ENCODE results near the gene GNE.

DNA sequence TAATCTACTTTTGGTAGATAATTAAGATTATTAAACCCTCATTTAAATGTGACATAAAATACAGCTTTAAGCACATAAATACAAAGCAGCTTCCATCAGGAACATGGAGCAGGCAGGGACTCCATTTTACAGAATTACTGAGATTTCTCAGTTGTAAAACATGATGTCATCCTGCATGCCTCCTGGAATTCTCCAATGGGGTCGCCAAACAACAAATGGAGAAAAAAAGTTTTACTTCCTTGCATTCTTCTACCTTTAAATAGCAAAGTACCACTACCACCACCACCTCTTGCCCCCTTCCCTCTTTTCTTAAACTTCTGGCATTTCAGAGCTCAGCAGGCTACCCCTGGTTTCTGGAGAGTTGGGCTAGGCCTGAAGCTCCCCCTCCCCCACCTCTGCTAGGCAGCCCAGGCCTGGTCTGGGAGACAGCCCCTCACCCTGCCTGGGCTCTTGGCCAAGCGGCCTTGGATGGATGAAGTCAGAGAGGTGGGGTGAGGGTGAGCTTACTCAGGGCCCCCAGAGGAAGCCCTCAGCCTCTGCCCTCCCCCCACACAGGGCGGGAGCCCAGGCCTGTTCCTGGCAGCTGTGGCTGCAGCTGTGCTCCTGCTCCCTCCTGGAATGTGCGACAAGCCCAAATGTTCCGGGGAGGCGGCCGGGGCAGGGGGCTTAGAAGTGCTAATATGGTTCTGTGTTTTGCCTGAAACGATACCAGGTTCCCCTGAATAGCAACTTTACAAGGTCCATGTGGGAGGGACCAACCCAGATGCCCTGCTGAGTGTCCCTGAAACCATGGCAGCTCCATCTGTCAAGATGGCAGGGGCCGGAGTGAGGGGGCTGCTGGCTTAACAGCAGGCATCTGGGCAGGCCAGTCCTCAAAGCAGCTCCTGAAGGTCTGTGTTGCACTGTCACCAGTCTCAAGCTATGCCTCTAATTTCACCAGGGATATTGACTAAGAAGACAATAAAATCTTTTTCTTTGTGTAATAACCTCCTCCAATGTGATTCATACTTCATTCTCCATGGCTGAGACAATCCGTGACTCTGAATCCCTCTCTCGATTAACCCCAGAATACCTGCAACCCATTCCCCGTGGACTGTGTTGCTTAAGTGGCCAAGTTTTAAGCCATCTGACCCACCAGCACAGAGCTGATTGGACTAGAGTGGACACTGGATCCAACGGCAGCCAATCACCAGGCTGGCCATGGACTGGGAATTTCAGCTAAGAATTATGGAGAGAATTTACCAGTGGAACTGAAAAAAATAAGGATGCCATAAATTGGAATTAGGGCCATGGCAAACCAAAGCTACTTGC, 5.8 kb upstream of the CCIN start:
- RRBS, result no CpG with 5 or more reads among the region's 13 CpGs

DNA sequence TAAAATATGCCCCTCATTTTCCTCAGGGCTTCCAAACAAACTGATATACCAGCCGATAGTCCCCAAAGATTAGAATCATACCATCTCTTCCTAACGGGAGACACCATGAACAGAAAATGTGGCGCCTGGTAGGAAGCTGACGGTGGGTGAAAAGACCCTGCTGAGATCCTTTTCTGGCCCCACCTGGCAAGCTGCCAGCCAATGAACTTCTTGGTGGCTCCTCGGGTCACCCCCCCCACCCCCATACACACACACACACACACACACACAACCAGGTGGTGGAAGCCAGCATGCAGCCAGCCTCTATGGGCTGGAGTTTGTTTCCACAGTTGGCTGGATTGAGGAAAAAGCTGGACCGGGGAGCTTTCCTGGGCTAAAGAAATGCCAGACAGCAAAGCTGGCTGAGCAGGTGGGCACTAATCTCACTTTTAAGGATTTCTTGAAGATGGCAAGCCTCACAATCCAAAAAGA, 4.8 kb upstream of the CCIN start:
- RRBS, result no CpG with 5 or more reads among the region's 6 CpGs

DNA sequence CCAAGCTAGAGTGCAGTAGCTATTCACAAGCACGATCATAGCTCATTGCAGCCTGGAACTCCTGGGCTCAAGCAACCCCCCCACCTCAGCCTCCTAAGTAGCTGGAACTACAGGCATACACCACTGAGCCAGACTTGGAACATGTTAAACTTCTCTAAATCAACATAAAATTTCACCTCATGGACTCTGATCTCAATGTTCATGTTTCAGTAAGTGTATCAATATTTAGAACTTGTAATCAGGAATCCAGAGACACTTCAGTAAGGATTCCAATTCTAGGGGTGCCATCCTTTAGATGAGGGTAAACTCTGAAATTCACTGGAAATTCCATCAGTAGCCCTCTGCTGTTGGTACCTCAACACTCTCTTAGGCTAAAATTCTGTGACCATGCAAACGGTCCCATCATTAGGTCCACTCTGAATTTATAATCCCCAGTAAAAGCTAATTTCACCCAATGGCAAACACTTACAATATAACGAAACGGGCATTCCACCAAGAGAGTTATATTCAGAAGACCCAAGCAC, 6.7 kb downstream of the GNE start:
- RRBS, result no CpG with 5 or more reads among the region's 4 CpGs

DNA sequence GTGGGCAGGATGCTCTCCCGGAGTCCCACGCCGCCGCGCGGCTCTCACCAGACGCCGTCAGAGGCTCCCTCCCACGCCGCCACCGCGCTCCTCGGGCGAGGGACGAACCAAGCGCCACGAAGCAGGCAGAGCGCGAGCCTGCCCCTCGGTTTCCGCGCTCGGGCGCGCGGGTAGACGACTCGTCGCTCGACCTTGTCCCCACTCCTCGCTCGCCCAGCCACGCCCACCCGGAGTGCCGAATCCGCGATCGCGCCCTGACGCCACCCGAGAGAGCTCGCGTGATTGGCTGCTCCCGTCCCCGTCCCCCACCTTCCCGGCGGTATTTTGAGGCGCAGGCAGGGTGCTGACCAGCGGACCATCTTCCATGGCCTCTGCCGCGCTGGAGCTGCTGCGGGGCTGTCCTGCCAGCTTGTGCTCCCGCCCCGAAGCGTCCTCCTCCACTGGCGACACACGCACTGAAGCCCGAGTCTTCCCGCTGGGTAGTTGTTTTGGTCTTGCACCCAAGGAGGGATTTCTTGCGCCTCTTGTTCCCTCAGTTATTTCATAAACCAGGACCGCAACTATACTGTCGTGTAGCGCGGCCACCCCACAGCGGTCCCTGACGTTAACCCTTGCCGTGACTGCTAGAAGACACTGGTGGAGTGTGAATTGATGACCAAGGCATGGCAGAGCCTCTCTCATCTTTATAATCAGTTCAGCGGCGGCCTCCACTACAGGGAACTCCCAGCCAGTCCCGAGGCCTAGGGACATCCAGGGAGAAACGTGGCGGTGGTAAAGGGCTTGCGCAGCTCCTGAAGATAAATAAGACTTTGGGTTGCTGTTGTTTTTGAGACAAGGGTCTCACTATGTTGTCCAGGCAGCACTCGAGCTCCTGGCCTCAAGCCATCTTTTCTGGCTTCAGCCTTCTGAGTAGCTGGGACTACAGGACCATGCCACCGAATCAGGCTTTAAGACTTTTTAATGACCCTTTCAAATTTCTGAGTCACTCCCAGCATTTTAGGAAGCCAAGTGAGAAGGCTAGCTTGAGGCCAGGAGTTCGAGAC, at the start of gene GNE:
GNE (minus strand) TSS at position 176 of the 1,043 bp plus-strand sequence.
- RRBS, result 3% methylated on average over 11 of the region's 76 CpGs

GRCh38 chr9:36317593-36318434, 59.6 kb upstream of the GNE start:
- RRBS, result no CpG with 5 or more reads among the region's 16 CpGs

DNA sequence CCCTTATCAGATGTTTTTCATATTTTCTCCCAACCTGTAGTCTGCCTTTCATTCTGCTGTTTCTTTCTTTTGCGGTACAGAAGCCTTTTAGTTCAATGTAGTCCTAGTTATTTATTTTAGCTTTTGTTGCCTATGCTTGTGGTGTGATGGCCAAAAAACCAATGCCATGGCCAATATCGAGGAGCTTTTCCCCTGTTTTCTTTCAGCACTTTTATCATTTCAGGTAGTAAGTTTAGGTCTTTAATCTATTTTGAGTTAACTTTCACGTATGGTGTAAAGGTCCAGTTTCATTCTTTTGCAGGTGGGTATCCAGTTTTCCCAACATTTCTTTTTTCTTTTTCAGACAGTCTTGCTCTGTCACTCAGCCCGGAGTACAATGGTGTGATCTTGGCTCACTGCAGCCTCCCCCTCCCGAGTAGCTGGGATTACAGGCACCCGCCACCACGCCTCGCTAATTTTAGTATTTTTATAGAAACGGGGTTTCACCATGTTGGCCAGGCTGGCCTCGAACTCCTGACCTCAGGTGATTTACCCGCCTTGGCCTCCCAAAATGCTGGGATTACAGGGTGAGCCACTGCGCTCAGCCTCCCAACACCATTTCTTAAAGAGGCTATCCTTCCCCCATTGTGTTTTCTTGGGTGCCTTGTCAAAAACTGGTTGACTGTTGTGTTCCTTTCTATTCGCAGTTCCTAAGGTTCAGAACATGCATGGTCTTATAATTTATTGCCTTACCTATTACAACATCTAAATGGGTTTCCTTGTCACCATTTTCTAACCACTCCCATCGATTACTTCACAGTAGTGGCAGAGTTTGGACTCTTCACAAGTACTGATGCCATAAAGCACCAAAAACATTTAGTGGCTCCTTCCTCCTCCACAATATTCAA, 50.3 kb downstream of the RNF38 start:
- RRBS, result no CpG with 5 or more reads among the region's 14 CpGs

- RRBS, result no CpG with 5 or more reads among the region's 5 CpGs
Observed at GRCh38 chr9:36725896-36726442, 153.3 kb downstream of the MELK start.

DNA sequence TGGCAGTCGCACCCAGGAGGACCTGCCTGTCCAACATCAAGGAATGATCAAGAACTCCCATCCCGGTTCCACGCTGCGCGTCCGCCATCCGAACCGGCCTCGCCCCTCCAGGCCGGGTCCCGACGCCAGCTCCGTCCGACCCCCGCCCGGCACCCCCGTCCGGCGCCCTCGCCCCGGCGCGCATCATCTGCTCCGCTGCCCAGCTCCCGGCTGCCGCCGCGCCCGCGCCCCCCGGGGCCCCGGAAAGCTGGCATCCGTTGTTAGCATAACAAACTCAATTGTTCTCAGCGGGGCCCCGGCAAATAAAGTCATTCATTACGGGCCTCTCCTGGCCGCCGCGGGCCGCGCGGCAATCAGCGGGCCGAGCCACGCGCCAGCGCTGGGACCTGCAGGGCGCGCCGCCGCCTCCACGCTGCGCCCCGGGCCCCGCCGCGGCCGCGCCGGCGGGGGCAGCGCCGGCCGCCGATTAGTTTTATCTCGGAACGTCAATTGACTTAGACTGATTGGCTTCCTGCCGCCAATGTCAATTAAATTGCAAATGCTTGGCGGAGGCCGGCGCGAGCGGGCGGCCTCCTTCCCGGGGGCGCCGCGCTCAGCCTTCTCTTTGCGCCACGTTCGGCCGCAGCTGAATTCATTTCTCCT, 48.0 kb downstream of the PAX5 start:
- RRBS, result 49% methylated on average over 2 of the region's 82 CpGs

DNA sequence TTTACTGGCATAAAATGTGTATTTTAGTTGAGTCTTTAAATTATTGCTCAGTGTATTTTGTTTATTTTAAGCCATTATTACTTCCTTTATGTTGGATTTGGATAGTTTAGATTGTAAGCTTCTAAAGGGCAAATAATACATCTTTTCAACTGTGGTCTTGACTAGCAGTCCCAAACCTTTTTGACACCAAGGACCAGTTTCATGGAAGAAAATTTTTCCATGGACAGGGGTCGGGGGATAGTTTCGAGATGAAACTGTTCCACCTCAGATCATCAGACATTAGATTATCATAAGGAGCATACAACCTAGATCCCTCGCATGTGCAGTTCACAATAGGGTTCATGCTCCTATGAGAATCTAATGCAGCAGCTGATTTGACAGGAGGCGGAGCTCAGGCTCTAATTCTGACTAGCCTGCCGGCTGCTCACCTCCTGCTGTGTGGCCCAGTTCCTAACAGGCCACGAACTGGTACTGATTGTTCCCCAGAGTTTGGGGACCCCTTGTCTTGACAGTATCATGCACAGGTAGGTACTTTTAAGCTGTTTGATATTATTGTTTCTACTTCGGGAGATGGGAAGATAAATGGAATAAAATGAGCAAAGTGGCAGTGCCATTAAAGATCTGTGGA, 66.8 kb downstream of the ZCCHC7 start:
- RRBS, result no CpG with 5 or more reads among the region's 7 CpGs

- RRBS, result no CpG with 5 or more reads among the region's 5 CpGs
Observed at GRCh38 chr9:37341197-37342309, 80.9 kb upstream of the GRHPR start.

GRCh38 chr9:37371491-37372412, 50.7 kb upstream of the GRHPR start:
- RRBS, result no CpG with 5 or more reads among the region's 20 CpGs

GRCh38 chr9:37431254-37431971, 8.9 kb downstream of the GRHPR start:
- RRBS, result no CpG with 5 or more reads among the region's 9 CpGs

GRCh38 chr9:37440361-37441326, 18.1 kb downstream of the GRHPR start:
- RRBS, result no CpG with 5 or more reads among the region's 14 CpGs

GRCh38 chr9:37465496-37465723, 160 bp upstream of the ZBTB5 start:
- RRBS, result no CpG with 5 or more reads among the region's 12 CpGs

GRCh38 chr9:37761814-37762224, 8.2 kb downstream of the TRMT10B start:
- RRBS, result no CpG with 5 or more reads among the region's 7 CpGs

DNA sequence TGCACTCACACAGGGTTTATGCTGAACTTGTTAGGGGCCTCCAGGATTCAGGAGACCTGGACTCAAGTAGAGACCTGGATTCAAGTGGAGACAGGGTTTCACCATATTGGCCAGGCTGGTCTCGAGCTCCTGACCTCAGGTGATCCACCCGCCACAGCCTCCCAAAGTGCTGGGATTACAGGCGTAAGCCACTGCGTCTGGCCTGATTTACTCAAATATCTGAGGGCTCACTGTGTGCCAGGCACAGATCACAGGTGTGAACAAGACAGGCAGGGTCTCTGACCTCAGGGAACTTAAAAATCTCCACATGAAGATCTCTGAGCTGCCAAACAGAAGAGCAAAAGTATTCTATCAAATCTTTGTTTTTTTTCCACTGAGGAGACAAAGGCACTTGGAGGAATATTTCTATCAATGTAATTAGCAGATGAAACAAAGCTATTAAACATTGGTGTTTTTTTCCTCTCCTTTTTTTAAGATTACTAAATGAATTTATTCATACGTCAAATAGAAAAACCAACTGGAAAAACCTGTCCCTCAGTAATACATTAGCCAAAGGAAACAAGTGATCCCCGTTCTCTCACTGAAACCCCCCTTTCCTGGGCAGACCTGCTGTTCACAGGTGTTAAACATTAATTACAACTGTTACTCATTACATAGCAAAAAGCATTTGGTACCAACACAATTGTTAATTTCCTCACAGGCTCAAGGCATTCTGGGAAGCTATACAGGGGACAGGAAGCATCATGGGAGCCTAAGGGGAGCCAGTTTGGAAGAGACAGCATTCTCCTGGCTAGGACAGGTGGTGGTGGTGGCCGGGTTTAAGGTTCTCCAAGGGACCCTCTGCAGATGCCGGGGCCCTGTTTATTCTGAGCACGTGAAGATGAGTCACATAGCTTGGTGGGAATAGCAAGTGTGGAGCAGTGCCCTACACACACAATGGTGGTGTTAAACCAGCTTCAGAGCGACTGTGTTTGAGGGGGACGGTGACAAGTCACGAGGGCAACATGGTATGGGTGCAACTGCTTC, 62.3 kb upstream of the SLC25A51 start:
- RRBS, result no CpG with 5 or more reads among the region's 12 CpGs

DNA sequence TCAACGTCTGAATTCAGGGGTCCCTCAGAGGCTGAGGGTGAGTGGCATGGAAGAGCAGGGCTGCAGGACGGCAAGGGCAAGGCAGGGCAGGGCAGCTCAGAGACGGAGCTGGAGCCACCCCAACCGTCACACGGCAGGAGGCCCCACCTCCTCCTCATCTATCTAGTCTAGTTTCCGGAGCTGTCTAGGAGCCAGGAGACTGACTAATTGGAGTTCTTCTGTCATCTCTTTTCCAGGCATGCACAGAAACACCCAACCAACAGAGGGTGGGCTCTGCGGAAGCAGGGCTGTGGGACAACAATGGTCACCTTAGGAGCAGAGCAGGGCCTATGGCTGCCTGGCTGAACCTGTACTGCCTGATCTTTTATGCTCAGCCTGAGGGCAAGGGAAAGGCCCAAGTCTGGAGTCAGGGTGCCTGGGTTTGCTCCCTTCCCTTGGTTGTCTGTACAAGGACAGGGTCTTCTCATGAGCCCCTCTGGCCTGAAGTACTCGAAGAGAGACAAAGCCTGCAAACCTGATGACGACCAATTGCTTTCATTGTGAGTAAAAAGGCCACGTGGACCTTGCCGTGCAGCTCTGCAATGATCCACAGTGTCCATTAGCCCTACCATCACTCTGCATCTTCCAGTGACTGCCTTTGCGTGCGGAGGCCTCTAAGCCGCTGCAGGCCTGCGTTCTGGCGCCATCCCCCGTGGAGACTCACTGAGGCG, 81.1 kb upstream of the SLC25A51 start:
- RRBS, result no CpG with 5 or more reads among the region's 18 CpGs

GRCh38 chr9:37993747-37994371, 75.2 kb downstream of the SHB start:
- RRBS, result no CpG with 5 or more reads among the region's 6 CpGs

GRCh38 chr9:38018092-38018856, 50.8 kb downstream of the SHB start:
- RRBS, result no CpG with 5 or more reads among the region's 5 CpGs

- RRBS, result no CpG with 5 or more reads among the region's 11 CpGs
Observed at GRCh38 chr9:38022835-38023392, 46.1 kb downstream of the SHB start.

All from GM19239 (cell line).